Left common carotid artery plus branches (tissue), 1 donor: ENCODE results near the genes C1orf127 and CLCN6.

- PRO-cap, result no peak
Observed at GRCh38 chr1:10034495-10034851, 1.7 kb downstream of the UBE4B start.

- PRO-cap, result no peak
Observed at GRCh38 chr1:10046367-10046825, 13.6 kb downstream of the UBE4B start.

DNA sequence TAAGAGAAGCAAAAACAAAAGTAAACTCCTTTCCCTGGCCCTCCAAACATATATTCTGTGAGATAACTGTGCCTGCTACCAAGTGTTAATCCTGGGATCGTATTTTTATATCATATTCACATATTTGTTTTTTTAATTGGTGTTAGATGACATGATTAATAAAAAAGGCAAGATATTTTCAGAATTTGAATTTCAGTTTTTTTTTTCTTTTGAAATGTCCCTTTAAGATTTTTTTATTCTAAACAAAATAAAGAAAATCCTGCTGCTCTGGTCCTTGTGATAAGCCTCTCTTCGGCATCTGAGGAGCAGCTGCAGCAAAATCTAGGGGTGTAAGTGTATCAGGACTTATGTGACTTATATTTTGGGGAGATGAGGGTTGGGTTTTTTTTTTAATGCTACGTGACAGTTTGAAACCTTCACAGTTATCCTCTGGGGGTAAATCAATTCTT lies 29.9 kb upstream of the KIF1B start:
- PRO-cap, result no peak

- PRO-cap, result no peak
Observed at GRCh38 chr1:10197039-10197376, 13.4 kb upstream of the KIF1B start.

DNA sequence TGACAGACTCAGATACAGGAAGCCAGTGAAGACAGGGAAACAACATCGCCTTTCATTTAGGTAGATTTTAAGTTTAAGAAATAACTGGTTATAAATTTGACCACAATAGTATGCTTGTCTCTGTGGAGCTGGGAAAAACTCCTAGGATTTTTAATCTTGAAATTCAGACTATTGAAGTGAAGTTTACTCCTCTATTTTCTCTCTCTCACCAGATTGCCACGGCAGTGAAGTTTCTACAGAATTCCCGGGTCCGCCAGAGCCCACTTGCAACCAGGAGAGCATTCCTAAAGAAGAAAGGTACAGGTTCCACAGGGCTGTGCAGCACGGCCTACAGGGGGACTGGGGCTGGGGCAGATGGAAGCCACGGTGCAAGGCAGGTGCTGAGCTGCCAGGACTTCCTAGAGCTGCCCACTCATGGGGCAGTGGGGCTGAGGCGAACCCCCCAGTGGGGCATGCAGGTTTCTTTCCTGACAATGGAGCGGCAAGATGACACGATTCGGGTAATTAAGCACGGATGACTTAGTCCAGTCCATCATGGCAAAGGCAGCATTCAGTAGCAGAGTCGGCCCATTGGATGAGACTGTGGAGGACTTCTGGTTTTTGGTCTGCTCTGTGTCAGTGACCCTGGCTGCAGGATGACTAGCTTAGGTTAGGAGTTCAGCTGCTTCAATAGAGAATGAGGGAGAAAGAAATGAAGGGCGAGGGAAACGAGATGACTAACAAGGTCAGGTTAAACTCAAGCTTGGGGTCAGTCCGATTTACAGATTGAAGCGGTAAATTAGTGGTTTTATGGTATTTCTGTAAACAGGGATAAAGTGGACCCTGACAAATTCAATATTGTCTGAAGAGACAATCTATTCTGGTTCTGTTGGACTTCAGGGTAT lies 61.5 kb downstream of the PEX14 start:
- PRO-cap, result no peak

GRCh38 chr1:10694239-10694612 lies 102.2 kb downstream of the CASZ1 start:
- PRO-cap, result unidirectional peak, minus-strand start at chr1:10694541

GRCh38 chr1:10717238-10718119 lies 79.0 kb downstream of the CASZ1 start:
- PRO-cap, result no peak

DNA sequence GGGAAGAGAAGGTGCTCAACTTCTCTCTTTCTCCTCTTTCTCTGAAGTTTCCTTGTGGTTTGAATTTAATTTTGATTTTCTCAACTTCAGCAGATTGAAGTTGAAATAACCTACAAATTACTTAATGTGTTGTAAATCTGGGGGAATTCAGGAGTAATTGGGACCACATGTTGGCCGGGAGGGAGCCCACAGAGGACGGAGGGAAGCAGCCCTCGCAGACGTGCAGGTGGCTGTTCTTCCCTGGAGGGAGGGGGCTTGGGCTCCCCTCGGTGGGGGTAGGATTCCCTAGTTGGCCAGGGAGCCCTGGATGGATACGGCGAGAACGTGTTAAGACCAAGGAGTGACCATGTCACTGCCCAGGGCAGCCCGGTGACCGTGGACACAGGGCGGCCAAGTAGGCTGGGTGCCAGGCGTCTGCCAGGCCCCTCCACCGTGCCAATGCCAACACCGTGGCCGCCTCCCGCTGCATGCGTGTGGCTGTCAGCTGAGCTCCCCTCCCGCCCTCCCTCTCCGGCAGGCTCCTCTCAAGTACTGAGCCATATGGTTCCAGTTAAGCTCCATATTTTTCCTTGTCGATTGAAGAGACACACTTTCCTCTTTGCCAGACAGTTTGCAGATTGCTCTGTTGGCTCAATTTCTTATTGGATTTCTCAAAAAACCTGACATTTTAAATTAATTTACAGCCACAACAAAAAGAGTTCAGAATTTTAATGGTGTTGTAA lies 71.4 kb downstream of the CASZ1 start:
- PRO-cap, result no peak

GRCh38 chr1:10728480-10729114 lies 67.8 kb downstream of the CASZ1 start:
- PRO-cap, result no peak

DNA sequence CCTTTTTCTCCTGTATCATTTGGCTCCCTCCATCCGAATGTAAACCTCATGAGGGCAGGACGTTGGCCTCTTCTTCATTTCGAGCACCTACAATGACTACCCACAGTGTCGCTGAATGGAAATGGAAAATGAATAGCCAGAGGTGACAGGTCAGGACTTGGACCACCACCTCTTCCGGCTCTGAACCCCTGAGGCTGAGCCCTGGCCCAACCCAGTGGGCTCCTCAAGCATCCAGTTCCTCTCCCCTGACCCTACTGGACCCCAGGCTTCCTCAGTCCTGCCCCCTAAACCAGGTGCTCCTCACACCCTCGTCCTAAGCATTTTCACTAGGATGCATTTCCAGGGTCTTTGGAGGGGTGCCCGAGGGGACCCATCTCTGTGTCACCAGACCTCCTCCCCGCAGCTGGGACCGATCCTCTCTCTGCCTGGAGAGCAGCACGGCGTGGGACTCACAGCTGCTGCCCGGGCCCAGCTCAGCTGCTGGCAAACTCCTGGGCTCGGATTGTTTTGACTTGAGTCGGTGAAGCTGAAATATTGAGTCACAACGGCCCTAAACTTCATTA lies 42.1 kb downstream of the CASZ1 start:
- PRO-cap, result no peak

GRCh38 chr1:10761345-10762696 lies 34.6 kb downstream of the CASZ1 start:
- PRO-cap, result no peak

DNA sequence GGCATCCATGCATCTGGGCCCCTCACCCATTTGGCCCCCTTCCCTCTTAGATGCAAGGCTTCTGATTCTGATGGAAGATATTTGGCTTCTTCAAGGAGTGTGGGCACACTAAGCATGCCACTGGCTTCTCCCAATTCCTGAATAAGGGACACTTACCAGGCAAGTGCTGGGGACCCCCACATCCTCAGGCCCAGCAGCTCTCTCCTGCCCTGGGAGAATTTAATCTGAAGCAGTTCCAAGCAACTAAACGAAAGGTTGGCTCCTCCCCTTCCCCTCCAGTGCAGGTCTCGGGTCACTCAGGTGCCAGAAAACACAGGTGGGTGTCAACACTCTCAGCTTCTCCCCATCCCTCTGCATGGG lies at the start of gene C1orf127:
Gene C1orf127 (minus strand): TSS at position 221 of the 360 bp plus-strand sequence.
- PRO-cap, result no peak

DNA sequence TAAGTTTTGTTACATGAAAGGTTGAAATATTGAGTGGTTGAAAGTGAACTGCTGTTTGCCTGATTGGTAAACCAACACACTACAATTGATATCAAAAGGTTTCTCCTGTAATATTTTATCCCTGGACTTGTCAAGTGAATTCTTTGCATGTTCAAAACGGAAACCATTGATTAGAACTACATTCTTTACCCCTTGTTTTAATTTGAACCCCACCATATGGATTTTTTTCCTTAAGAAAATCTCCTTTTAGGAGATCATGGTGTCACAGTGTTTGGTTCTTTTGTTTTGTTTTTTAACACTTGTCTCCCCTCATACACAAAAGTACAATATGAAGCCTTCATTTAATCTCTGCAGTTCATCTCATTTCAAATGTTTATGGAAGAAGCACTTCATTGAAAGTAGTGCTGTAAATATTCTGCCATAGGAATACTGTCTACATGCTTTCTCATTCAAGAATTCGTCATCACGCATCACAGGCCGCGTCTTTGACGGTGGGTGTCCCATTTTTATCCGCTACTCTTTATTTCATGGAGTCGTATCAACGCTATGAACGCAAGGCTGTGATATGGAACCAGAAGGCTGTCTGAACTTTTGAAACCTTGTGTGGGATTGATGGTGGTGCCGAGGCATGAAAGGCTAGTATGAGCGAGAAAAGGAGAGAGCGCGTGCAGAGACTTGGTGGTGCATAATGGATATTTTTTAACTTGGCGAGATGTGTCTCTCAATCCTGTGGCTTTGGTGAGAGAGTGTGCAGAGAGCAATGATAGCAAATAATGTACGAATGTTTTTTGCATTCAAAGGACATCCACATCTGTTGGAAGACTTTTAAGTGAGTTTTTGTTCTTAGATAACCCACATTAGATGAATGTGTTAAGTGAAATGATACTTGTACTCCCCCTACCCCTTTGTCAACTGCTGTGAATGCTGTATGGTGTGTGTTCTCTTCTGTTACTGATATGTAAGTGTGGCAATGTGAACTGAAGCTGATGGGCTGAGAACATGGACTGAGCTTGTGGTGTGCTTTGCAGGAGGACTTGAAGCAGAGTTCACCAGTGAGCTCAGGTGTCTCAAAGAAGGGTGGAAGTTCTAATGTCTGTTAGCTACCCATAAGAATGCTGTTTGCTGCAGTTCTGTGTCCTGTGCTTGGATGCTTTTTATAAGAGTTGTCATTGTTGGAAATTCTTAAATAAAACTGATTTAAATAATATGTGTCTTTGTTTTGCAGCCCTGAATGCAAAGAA lies 10.8 kb downstream of the TARDBP start:
- PRO-cap, result no peak

DNA sequence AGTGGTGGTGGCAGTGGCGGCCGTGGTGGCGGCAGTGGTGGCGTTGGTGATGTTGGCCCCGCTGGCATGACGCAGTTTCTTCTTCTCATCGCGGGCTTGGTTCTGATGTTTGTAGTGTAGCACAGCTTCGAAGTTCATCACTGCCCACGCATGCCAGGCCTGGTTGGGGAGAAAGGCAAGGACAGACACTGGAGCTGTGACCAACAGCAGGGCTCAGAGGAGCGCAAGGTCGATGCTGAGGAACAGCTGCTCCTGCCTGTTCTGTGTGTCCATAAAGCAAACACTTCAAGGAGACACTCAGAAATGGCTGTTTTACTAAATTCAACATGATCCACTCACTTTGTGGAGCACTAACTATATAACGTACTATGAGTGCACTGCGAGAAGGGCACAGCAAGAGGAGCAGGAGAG lies 31.0 kb upstream of the EXOSC10 start:
- PRO-cap, result no peak

- PRO-cap, result no peak
Observed at GRCh38 chr1:11253435-11254031, 8.8 kb downstream of the MTOR start.

- PRO-cap, result bidirectional peak, plus-strand start at chr1:11262838, minus-strand start at chr1:11262533
Observed at GRCh38 chr1:11262746-11262999, 322 bp upstream of the MTOR start.

GRCh38 chr1:11788487-11789333 lies 17.1 kb downstream of the MTHFR start:
- PRO-cap, result no peak

- PRO-cap, result unidirectional peak, plus-strand start at chr1:11797679
Observed at GRCh38 chr1:11797195-11798572, 8.1 kb downstream of the MTHFR start.

DNA sequence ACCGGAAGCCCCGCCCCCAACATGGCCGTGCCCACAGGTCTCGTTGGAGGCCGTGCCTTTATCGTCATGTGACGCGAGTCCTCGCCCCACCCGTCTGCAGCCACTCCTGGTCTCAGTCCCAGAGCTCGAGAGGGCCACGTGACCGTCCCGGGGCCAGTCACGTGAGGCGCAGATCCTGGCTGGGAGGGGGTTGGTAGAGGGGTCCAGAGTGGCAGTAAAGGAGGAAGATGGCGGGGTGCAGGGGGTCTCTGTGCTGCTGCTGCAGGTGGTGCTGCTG lies at the start of gene CLCN6:
Gene CLCN6 (plus strand): TSS at position 156 of the 277 bp plus-strand sequence.
- PRO-cap, result bidirectional peak, plus-strand start at position 217 of the sequence, minus-strand start outside the sequence

- PRO-cap, result no peak
Observed at GRCh38 chr1:11885867-11886606, 27.3 kb upstream of the NPPB start.